Tongue (tissue), 2 donors: ENCODE results near the gene TCF21.

- RAMPAGE, long total RNA, result no peak
Measured at GRCh38 chr6:133165502-133165734, 75.7 kb upstream of the EYA4 start.

GRCh38 chr6:133431977-133432540 lies 190.9 kb downstream of the EYA4 start:
- RAMPAGE, long total RNA, result no peak

GRCh38 chr6:133837550-133838393 lies 51.1 kb upstream of the TCF21 start:
- RAMPAGE, long total RNA, result no peak

GRCh38 chr6:133881964-133882357 lies 7.0 kb upstream of the TCF21 start:
- RAMPAGE, long total RNA, result no peak

- RAMPAGE, long total RNA, result no peak
Measured at GRCh38 chr6:133888681-133889623, at the start of gene TCF21. Gene TCF21, plus strand, starts transcription at chr6:133889113.

GRCh38 chr6:133894866-133895383 lies 6.0 kb downstream of the TCF21 start:
- RAMPAGE, long total RNA, result no peak

GRCh38 chr6:133939702-133940221 lies 13.3 kb upstream of the TBPL1 start:
- RAMPAGE, long total RNA, result no peak

DNA sequence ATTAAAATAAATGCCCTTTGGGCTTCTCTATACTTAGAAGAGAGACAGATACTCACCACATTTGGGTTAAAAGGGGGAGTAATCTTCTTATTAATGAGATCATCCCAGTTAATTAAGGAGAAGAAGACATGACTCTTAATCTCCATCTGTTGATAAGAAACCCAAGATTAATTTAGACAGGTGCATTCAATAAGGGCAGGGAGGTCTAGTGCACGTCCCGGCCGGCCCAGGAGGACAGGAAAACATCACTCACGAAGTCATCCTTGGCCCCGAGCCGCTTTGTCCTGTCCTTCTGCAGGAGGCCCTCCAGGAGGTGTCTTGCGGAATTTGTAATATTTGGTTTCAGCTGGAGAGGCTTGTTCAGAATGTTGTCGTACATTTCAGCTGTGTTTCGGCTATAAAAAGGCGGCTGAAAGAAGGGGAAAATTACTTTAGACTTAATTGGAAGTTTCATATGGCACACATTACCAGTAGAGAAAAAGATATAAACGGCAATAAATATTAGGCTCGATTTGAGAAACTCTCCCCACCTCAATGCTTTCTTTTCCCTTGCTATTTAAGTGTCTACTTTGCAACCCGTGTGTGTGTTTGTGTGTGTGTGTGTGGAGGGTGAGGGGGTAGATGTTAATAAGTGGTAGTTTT lies 118.5 kb upstream of the SLC2A12 start:
- RAMPAGE, long total RNA, result no peak

DNA sequence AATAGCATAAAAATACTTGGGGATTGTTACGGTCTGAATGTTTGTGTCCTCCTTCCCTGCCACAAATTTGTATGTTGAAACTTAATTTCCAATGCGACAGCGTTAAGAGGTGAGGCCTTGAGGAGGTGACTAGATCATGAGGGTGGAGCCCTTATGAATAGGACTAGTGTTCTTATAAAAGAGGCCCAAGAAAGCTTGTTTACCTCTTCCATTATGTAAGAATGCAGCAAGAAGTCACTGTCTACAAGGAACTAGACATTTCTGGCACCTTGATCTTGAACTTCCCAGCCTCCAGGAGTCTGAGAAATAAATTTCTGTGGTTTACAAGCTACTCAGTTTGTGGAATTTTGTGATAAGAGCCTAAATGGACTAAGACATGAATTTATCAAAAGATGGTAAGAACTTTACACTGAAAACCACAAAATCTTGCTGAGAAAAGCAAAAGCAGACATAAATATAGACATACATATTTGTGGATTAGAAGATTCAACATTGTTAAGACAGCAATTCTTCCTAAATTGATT lies 173.6 kb upstream of the SGK1 start:
- RAMPAGE, long total RNA, result no peak

DNA sequence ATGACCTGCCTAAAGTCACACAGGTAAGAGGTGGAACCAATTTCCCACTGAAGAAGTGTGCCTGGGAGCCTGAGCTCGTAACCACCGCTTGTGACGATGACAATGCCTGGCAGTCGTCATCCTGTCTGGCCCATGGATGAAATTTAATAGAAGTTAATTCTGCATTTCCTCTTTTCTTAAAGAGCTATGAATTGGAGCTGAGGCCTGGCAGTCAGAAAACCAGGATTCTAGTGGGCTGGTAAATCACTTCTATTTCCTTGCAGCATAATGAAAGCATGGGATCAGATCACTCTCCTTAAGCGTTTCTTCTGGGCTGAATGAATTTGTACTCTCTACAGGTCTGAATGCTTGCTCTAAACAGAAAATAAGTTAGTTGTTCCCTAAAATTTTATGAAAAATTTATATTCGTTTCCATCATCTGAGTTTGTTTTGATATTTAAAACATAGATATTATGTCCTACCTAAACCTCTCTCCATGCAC lies 200.0 kb upstream of the SGK1 start:
- RAMPAGE, long total RNA, result no peak

GRCh38 chr6:134908626-134909638 lies 41.0 kb downstream of the ALDH8A1 start:
- RAMPAGE, long total RNA, result no peak

- RAMPAGE, long total RNA, result no peak
Measured at GRCh38 chr6:135021931-135022892, 32.4 kb downstream of the HBS1L start.

GRCh38 chr6:135030653-135031373 lies 23.8 kb downstream of the HBS1L start:
- RAMPAGE, long total RNA, result no peak

GRCh38 chr6:135269546-135269969 lies 88.5 kb downstream of the MYB start:
- RAMPAGE, long total RNA, result no peak

- RAMPAGE, long total RNA, result no peak
Measured at GRCh38 chr6:135880292-135881048, 29.0 kb downstream of the PDE7B start.

DNA sequence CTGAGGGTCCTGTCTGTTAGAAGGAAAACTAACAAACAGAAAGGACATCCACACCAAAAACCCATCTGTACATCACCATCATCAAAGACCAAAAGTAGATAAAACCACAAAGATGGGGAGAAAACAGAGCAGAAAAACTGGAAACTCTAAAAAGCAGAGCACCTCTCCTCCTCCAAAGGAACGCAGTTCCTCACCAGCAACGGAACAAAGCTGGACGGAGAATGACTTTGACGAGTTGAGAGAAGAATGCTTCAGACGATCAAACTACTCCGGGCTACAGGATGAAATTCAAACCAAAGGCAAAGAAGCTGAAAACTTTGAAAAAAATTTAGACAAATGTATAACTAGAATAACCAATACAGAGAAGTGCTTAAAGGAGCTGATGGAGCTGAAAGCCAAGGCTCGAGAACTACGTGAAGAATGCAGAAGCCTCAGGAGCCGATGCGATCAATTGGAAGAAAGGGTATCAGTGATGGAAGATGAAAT lies 149.7 kb downstream of the PDE7B start:
- RAMPAGE, long total RNA, result no peak

GRCh38 chr6:136158201-136158933 lies 91.7 kb downstream of the MTFR2 start:
- RAMPAGE, long total RNA, result no peak

DNA sequence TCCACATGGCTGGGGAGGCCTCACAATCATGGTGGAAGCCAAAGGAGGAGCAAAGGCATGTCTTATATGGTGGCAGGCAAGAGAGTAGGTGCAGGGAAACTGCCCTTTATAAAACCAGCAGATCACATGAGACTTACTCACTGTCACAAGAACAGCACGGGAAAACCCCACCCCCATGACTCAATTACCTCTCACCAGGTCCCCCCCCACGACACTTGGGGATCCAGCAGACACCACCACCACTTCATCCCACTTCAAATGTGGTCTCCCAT lies 24.6 kb downstream of the MTFR2 start:
- RAMPAGE, long total RNA, result no peak

DNA sequence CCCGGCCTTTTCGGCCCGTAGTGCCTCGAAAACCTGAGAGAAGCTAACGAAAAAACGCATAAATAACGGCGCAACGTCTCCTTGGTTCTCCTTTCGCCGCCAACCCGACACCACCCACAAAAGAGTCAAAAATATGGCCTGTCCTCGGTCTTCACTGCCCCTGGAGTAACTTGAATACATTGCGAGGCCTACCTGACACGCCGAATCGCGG lies 220 bp downstream of the BCLAF1 start:
- RAMPAGE, long total RNA, result no peak

GRCh38 chr6:136290115-136291194 lies 809 bp upstream of the BCLAF1 start:
- RAMPAGE, long total RNA, result no peak